AG10803 (cell line): ENCODE measurements around the genes ARRDC2, GDF15 and LRRC25.

DNA sequence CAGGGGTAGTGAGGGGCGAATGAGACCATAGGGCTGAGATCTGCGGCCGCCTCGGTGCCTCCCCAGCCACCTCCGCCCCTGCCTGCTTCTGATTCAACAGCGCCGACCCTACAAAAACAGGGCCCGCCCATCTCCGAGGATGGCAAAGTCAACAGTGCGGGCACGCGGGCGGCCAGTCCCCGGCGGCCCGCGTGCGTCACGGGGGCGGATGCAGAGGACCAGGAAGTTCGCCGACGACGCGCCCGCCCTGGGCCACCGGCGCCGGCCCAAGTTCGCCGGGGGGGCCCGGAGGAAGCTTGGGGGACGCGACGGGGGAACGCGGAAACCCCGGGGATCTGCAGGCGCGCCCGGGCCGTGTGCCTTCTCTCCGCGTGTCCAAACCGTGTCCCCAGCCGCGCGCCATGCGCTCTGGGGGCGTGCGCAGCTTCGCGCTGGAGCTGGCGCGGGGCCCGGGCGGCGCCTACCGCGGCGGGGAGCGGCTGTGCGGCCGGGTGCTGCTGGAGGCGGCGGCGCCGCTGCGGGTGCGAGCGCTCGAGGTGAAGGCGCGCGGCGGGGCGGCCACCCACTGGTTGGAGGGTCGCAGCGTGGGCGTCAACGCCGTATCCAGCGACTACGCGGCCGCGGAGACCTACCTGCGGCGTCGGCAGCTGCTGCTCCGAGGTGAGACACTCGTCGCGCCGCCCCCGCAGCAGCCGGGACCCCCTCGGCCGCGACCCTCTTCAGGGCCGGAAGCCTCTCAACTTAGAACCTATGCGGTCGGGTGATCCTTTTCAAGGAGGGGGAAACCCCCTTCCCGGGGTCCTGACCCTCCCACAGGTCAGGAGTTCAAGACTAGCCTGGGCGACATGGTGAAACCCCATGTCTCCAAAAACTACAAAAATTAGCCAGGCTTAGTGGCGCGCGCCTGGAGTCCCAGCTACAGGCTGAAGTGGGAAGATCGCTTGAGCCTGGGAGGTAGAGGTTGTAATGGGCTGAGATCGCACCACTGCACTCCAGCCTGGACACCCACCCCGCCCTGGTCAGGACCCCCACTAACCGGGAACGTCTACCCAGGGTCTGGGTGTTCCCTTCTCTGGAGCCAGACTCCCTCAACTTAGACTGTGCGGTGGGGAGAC, 6.7 kb upstream of the ARRDC2 start:
- RRBS = 2% methylated on average over 44 of the region's 114 CpGs

GRCh38 chr19:18007572-18008691, at the start of gene ARRDC2:
Gene ARRDC2, plus strand, starts transcription at chr19:18008170.
- RRBS = 2% methylated on average over 48 of the region's 106 CpGs

DNA sequence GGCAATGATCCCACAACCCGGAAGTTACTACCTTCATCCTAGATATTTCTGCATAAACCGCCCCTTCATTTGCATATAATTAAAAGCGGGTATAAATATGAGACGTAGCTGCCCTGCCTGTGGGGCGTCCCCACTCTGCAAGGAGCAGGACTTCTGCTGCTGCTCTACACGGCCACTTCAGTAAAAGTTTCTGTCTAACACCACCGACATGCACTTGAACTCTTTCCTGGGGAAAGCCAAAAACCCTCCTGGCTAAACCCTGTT, 21.8 kb downstream of the IL12RB1 start:
- RRBS = no CpG with 5 or more reads among the region's 7 CpGs

- RRBS = no CpG with 5 or more reads among the region's 16 CpGs
Observed at GRCh38 chr19:18130315-18130916, 22.5 kb upstream of the PIK3R2 start.

- RRBS = no CpG with 5 or more reads among the region's 19 CpGs
Observed at GRCh38 chr19:18191706-18192594, 1.1 kb upstream of the MPV17L2 start.

DNA sequence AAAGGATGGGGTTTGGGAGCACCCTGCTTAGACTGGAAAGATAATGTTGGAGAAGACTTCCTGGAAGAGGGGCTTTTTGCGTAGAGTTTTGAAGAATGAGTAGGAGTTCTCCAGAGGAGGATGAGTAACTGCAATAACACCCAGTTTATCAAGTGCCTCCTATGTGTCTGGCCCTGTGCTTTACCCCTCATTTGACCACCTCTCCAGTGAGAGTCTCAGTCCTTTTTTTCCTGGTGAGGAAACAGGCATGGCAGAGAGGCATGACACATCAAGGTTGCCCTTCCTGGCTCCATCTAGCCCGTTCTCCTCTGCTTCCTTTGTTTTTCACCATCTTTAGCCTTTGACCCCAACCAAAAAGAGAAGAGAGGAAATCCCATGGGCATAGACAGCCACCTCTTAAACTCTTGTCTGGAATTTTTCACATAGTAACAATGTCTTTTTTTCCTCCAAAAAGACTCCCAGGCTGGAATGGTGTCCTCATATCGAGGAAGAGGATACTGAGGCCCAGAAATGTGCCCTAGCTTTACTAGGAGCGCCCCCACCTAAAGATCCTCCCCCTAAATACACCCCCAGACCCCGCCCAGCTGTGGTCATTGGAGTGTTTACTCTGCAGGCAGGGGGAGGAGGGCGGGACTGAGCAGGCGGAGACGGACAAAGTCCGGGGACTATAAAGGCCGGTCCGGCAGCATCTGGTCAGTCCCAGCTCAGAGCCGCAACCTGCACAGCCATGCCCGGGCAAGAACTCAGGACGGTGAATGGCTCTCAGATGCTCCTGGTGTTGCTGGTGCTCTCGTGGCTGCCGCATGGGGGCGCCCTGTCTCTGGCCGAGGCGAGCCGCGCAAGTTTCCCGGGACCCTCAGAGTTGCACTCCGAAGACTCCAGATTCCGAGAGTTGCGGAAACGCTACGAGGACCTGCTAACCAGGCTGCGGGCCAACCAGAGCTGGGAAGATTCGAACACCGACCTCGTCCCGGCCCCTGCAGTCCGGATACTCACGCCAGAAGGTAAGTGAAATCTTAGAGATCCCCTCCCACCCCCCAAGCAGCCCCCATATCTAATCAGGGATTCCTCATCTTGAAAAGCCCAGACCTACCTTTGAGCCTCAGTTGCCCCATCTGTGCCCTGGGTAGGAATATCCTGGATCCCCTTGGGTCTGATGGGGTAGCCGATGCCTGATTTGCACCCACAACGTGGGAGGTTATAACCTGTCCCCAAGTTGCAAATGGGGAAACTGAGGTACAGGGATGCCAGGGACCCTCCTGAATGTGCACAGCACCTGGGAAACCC, at the start of gene GDF15:
GDF15 (plus strand) TSS at position 696 of the 1,287 bp plus-strand sequence.
- RRBS = 6% methylated on average over 9 of the region's 36 CpGs

GRCh38 chr19:18387059-18387313, 1.0 kb downstream of the GDF15 start:
- RRBS = no CpG with 5 or more reads among the region's 5 CpGs

- RRBS = no CpG with 5 or more reads among the region's 16 CpGs
Observed at GRCh38 chr19:18397533-18398095, at the start of gene LRRC25. Gene LRRC25, minus strand, starts transcription at chr19:18397622.

DNA sequence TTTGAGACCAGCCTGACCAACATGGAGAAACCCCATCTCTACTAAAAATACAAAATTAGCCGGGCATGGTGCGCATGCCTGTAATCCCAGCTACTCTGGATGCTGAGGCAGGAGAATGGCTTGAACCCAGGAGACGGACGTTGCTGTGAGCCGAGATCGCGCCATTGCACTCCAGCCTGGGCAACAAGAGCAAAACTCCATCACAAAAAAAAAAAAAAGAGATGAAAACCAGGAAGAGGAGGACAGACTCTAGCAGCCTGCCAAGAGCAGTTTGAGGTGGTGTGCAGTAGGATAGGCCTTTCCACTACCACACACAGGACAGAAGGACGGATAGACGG, 17.9 kb upstream of the ISYNA1 start:
- RRBS = no CpG with 5 or more reads among the region's 9 CpGs

GRCh38 chr19:18462949-18463314, 25.0 kb upstream of the ISYNA1 start:
- RRBS = no CpG with 5 or more reads among the region's 8 CpGs

DNA sequence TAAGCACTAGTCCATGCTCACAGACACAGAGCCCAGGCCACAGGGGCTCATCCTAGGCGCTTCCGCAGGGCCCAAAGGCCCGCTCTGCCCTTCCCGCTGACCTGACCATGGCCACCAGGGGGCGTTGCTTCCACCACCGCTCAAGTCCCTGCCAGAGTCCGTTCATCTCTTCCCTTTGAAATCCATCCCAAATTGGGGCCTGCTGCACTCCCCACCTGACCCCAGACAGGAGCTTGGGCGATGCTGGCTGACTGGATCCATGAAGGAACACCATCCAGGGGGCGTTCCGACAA, 31.7 kb upstream of the ISYNA1 start:
- RRBS = no CpG with 5 or more reads among the region's 10 CpGs

DNA sequence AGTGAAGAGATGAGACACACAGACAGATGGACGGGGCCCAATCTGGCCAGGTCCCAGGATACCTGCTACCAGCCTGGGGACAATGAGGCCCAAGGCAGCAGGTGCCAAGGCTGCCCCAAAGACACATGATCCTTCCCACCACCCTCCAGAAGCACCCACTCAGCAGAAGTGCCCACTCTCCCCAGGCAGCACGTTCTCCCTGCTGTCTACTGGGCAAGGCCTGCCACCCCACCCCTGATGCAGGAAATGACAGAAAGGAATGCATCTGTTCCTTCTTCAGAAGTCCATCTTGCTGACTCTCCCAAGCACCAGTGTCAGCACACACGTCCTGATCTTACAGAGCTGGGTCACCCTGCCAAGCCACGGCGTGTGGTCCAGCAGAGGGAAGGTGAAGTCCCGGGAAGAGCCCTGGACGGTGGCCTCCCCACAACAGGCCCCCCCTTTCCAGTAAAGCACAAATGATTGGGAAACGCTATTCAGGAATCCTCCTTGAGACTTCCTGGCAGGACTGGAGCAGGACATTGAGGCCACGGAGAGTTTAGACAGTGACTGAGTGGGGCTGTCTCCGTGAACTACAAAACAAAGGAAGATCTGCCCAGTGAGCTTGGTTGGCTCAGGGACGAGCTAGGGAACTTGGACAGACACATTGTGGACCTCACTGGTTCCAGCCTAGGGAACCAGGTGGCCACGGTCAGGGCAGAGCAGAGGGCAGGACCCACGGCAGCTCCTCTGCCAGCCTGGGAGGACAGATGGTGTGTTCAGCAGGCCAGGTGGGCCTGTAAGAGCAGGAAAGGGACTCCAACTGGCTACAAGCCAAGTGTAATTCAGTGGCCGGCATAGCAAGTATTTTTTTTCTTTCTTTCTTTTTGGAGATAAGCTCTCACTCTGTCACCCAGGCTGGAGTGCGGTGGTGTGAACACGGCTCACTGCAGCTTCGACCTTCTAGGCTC, 41.8 kb downstream of the ELL start:
- RRBS = no CpG with 5 or more reads among the region's 17 CpGs

GRCh38 chr19:18507576-18508433, 14.1 kb downstream of the ELL start:
- RRBS = no CpG with 5 or more reads among the region's 15 CpGs

DNA sequence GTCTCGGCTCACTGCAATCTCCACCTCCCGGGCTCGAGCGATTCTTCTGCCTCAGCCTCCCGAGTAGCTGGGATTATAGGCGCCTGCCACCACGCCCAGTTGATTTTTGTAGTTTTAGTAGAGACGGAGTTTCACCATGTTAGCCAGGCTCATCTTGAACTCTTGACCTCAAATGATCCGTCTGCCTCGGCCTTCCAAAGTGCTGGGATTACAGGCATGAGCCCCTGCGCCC, 653 bp downstream of the UBA52 start:
- RRBS = no CpG with 5 or more reads among the region's 11 CpGs

DNA sequence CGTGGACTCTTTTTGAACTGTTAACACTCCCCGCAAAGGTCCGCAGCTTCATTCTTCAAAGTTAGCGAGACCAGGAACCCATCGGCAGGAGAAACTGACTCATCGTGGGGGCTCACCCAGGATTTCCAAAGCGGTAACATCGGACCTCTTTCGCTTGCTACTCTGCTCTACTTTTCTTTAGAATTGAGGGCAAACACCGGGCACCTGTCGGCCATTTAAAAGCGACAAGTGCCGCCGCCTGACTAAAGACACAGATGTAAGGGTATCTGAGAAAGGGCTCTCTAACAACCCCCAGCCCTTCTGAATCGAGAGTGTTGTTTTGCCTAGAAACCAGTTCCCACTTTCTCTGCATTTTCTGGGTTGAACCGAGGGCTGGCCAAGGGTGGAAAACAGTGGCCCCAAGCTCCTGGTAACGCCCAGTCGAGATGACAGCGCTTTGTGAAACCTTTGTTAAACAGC, 5.8 kb downstream of the UBA52 start:
- RRBS = no CpG with 5 or more reads among the region's 19 CpGs

DNA sequence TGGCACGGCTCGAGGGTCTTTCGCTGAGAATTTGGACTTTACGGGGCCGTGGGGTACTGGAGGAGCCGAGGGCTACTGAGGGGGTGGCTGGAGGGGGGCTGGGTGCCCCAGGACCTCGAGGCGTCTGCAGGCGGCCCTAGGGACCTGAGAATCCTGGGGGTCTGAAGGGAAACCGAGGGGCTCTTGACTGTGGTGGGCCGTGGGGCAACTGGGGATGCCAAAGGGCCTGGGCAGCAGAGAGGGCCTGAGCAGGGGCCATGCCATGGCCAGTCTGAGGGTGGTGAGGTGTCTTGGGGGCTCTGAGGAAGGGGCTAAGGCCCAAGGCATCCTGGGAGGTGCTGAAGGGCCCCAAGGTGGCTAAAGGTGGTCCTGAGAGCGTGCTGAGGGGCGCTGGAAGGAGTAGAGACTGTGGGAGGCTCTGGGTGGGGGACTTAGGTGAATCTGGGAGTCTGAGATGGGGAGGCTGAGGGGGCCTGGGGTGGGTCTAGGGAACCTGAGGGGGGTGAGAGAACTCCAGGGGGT, 465 bp downstream of the KLHL26 start:
- RRBS = no CpG with 5 or more reads among the region's 13 CpGs

- RRBS = no CpG with 5 or more reads among the region's 39 CpGs
Observed at GRCh38 chr19:18650424-18651183, 13.8 kb downstream of the KLHL26 start.

DNA sequence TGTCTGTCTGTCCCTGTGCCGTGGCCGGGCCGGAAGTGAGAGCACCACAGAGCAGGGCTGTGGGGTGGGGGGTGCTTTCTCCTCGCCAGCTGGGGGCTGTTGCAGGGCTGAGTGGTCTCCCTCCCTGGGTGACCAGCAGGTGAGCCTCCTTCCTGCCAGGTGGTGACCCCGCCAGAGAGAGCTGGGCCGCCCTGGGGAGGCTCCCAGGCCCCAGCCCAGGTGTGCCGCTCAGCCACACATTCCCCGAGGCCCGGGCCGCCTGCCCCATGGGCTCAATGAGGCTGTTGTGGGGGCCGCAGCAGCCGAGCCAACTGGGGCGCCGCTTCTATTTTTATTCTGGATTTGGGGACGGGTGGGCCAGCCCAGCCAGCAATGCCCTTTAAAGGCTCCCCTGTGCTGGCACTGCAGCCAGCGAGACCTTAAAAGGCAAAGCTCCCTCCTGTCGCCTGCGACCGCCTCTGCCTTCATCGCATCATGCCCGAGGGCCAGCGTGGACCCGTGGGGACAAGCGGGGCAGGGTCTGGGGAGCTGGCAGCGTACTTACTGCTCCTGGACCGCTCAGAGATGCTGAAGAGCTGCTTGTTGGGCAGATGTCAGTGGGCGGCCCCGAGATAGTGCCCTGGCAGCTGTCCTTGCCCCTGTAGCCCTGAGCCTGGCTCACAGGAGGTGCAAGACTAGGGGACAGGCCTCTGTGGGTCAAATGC, 17.7 kb upstream of the CRTC1 start:
- RRBS = no CpG with 5 or more reads among the region's 28 CpGs

GRCh38 chr19:18769284-18769644, 21.8 kb downstream of the COMP start:
- RRBS = no CpG with 5 or more reads among the region's 9 CpGs

GRCh38 chr19:18848363-18849263, 16.9 kb downstream of the UPF1 start:
- RRBS = no CpG with 5 or more reads among the region's 18 CpGs